Tibial nerve (tissue), 3 donors: ENCODE measurements around the genes RHBDF1 and PGAP6.

DNA sequence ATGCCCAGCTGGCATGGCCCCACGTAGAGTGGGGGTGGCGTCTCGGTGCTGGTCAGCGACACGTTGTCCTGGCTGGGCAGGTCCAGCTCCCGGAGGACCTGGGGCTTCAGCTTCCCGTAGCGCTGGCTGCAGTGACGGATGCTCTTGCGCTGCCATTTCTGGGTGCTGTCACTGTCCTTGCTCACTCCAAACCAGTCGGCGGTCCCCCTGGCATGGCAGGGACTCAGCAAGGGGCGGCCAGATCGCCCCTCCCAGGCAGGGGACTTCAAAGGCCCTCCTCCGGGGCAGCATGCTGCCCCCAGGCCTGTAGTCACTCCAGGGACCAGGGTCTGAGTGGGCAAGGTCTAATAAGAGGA is 8.9 kb downstream of the RHBDF1 start:
- PRO-cap, result no peak
- RAMPAGE, long total RNA, 3 experiments, result no peak in any of the 3 experiments

DNA sequence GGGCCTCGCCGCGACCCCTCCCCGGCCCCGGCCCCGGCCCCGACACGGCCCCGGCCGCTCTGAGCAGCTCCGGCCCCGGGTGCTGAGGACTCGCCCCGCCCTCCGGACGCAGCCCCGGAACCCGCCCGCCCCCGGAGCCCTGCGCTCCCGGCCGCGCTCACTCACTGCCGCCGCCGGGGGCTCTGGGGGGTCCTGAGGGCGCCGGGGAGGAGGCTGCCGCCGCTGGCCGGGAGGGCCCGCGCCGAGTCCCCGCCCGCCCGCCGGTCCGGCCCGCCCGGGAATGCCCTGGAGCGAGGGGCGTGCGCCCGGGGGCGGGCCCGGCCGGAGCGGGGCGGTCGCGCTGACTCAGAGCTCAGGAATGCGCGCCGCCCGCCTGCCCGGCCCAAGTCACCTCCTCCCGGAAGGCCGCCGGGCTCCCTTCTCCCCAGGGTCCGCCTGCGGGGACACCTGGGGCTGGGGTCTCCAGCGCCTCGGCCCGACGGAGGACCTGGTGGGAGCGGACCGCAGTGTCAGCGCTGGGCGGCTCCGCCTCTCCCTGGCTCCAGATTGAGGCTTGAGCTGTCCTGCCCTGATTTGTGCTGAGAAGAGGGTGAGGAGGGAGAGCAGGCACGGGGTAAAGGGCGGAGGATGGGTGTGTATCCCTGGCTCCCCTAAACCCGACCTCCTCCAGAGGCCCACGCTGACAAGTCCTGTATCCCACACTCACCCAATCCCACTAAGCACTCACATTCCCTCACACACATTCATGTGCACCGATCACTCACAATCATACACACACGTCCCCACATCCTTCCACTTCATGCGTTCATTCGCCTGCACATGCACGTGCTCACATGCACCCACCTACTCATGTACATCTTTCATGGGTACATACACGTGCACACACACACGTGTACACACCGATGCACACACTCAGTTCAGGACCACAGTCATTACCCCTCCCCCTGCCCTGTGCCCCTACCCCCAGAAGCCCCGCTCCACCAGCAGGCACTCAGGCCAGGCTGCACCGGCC is at the start of gene RHBDF1:
Gene RHBDF1 (minus strand): TSS at position 284 of the 1,012 bp plus-strand sequence.
- PRO-cap, result unidirectional peak, minus-strand start at position 282 of the sequence
- RAMPAGE, long total RNA, 3 experiments, result no peak in any of the 3 experiments

DNA sequence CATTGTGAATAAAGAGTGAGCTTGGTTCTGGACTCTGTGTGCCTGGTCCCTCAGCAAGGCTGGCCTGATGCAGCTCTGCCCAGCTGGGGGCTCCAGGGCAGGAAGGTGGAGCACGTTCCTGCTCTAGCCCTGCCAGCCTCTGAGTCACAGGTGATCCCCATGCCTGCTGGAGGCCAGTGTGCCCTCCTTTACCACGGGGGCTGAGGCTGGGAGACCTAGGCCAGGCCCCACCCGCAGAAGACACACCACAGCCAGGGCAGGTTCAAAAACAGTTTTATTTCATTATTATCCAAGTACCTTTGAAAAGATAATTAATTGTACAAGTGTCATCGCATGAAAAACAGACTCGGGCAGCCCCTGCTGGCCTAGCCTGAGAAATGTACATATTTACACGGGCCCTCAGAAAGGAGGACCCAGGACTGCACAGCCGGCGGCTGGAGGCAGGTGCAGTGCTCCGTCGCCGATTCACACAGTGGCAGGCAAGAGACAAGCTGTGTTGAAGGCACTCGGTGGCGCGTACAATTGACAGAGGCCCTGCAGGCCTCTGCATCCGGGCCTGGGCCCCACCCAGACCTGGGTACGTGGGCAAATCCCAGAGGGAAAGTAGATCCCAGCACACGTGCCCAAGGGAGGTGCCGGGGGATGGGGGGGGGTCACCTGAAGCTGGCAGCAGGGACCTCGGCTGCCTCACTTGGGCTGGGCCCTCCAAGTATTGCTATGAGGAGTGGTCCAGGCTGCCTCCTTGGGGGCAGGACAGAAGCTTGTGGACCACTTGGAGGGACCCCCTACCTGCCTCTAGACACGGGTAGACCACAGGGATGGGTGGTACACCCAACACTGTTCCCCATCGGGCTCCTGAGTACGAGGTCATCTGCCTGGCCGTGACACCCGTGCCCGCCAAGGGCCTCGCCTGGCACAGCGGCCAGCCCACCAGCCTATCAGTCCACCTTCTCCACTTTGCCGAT is 4.5 kb downstream of the PDIA2 start:
- PRO-cap, result no peak
- RAMPAGE, long total RNA, 3 experiments, result no peak in any of the 3 experiments

- PRO-cap, result no peak
- RAMPAGE, long total RNA, 3 experiments, result no peak in any of the 3 experiments
These were observed 933 bp downstream of the MRPL28 start for GRCh38 chr16:369320-369890.

DNA sequence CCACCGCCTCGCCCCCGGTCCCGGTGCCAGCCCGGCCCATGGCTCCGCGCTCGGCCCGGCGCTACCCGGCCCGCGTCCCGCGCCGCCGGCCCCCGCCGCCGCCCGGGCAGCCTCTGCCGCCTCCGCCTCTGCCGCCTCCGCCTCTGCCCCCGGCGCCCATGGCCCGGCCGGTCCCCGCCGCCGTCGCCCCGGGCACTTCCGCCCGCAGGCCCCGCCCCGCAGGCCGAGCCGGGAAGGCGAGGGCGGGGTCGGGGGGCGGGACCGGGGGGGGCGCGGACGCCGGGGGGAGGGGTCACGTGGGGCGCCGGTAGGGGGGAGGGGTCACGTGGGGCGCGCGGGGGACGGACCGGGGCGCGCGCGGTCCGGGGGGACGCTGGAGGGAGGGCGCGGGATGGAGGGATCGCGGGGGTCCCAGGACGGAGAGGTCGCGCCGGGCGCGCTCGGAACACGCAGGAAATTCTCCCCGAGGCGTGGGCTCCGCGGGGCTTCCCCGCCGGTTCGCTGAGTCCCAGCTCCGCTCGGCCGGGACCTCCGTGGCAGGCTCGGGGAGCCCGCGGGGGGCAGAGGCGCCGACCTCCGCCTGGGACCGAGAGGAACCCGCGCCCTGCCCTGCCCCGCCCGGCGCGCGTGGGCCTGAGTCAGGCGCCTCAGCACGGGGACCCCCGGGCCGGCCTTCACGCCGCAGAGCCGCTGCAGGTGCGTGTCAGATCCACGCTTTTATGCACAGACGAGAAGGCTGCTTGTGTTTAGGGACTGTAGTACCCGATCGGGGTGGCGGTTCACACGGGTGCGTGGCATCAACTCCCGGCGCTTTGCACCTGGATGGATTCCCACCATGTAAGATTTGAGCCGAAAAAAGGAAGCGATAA is at the start of gene PGAP6:
Gene PGAP6 (minus strand): TSS at position 197 of the 869 bp plus-strand sequence.
- PRO-cap, result bidirectional peak, plus-strand start at position 324 of the sequence, minus-strand start at position 206 of the sequence
- RAMPAGE, long total RNA, 3 experiments, result no peak in any of the 3 experiments

GRCh38 chr16:424811-425240 is 623 bp upstream of the RAB11FIP3 start:
- PRO-cap, result no peak
- RAMPAGE, long total RNA, 3 experiments, result no peak in any of the 3 experiments

DNA sequence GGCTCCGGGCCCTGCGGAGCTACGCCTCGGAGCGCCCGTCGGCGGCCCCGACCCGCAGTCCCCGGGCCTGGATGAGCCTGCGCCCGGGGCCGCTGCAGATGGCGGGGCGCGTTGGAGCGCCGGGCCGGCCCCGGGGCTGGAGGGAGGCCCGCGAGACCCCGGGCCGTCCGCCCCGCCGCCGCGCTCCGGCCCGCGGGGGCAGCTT is 555 bp downstream of the RAB11FIP3 start:
- PRO-cap, result bidirectional peak, plus-strand start at position 57 of the sequence, minus-strand start outside the sequence
- RAMPAGE, long total RNA, 3 experiments, result no peak in any of the 3 experiments

DNA sequence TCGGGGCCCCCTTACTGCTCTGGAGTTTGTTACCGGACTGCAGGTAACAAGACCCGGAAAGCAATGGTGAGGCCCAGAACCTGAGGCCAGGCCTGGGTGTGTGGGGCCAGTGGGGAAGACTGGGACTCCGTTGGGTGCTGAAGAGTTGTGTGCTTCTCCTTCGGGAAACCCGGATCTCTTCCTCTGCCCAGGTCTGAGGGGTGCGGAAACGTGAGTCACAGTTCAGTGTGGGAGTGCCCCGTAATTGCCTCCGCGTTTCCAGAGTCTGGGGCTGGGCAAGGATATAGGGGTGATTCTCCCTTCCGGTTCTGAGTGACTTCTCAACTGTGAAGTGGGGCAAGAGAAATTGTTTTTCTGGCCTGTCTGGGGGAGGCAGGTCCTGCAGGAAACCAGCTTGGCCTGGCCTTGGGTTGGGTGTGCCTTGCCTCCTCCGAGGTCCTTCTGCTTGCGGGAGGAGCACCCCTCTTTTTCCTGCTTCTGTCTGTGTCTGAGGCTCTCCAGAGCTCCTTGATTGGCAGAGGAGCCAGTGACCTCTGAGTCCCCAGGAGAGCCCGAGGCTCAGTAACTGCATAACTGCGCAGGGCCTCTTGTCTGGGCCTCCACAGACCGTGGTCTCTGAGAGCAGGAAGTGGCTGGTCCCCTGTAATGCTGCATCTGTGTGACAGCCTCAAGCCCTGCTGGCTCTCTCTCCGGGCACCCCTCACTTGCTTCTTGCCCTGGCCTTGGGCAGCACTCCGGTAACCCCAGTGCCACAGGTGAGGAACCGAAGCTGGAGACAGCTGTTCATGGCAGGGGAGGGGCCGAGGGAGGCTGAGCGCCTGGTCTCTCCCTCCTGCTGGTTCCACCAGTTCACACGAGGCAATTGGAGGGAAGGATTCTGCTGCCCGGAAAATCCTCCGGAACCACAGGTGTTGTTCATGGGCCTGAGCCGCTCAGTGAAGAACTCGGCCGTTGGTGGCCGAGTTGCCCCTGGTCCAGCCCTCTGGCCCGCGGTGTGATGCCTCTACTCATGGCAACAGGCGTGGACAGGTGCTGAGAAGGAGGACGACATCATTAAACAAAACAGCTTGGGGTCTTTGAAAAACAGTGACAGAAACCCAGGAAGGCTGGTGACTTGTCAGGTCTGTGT is 1.5 kb downstream of the CAPN15 start:
- PRO-cap, result no peak
- RAMPAGE, long total RNA, 3 experiments, result no peak in any of the 3 experiments

GRCh38 chr16:540735-541485 is 13.4 kb downstream of the CAPN15 start:
- PRO-cap, result no peak
- RAMPAGE, long total RNA, 3 experiments, result start-site peak on the plus strand in 1 of 3 experiments, at chr16:540782-540964 at its widest, 7 reads per replicate

DNA sequence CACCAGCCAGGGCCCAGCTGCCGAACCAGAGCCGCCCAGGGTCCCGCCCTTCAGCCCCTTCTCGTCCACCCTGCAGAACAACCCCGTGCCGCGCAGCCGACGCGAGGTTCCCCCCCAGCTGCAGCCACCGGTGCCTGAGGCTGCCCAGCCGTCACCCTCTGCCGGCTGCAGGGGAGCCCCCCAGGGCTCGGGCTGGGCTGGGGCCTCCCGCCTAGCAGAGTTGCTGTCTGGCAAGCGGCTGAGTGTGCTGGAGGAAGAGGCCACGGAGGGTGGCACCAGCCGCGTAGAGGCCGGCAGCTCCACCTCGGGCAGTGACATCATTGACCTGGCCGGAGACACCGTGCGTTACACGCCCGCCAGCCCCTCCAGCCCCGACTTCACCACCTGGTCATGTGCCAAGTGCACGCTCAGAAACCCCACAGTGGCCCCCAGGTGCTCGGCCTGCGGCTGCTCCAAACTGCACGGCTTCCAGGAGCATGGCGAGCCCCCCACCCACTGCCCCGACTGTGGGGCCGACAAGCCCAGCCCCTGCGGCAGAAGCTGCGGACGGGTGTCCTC is 12.6 kb upstream of the PRR35 start:
- PRO-cap, result no peak
- RAMPAGE, long total RNA, 3 experiments, result no peak in any of the 3 experiments

DNA sequence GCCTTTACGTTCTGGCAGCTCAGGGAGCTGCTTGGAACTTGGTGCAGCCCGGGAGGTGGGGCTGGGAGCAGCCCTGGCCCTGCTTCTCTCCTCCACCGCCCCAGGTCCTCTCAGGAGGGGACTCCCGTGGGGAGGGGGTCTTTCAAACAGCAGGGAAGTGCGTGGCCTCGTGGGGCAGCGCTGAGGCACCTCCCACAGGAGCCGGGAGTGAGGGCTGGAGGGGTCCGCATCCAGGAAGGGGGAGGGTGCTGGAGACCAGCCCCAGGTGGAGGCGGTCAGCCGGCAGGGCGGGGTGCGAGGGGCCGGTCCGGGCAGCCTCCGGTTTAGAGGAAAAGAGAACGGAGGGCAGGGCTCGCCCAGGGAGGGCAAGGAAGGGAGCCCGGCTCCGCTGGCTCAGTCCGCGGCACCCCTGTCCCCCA is 684 bp upstream of the PRR35 start:
- PRO-cap, result no peak
- RAMPAGE, long total RNA, 3 experiments, result no peak in any of the 3 experiments

DNA sequence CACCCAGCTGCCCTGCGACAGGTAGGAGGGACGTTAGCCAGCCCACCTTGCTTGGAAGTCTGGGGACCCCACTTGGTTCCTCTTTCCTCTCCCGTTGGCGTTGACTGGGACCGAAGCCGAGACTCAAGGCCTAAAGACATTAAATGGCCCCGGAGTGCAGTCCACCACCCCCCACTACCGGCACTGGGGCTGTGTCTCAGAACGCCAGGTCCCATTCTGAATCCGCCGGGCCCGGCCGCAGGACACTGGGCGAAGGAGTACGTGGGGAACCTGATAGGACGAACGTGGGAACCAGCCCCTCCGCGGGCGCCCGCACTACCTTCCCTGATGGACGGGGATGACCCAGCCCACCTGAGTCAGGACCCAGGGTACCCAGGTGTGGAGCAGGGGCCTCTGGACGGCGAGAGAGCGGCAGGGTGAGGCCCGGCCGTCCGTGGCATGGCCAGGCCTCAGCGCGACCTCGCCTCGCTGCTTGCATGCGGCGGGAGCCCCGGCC is 513 bp upstream of the WDR90 start:
- PRO-cap, result no peak
- RAMPAGE, long total RNA, 3 experiments, result no peak in any of the 3 experiments

DNA sequence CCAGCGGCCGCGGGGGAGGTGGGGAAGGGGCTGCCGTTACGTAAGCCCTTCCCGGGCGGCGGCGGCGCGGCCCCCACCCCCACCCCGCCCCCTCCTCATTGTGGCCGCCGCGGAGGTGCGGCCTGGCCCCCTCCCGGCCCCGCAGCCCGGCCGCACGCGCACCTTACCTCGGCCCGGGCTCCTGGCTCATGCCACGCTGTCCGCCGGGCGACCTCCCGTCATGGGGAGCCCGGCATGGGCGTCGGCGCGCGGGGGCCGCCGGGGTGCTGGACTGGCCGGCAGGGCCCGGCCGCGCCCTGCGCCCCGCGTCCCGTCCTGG is 297 bp downstream of the FBXL16 start:
- PRO-cap, result no peak
- RAMPAGE, long total RNA, 3 experiments, result no peak in any of the 3 experiments

GRCh38 chr16:751761-752271 is 8.7 kb upstream of the MSLN start:
- PRO-cap, result no peak
- RAMPAGE, long total RNA, 3 experiments, result no peak in any of the 3 experiments

- PRO-cap, result no peak
- RAMPAGE, long total RNA, 3 experiments, result no peak in any of the 3 experiments
These were observed 66.1 kb upstream of the GNG13 start for GRCh38 chr16:866468-867150.

DNA sequence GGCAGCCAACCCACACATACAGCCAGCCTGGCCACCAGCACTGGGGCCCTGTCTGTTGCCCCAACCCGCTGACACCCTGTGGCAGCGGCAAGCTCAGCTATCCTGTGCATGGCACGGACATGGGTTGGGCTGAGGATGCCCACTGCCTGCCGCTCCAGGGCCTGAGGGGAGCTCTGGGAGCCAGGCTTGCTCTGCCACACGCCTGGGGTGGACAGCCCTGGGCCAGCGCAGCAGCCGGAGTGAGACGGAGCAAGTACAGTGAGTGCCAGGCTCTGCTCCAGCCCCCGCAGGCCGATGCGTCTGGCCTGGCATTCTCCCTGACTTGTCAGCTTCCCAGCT is 68.8 kb downstream of the LMF1 start:
- PRO-cap, result unidirectional peak, minus-strand start at position 241 of the sequence
- RAMPAGE, long total RNA, 3 experiments, result no peak in any of the 3 experiments

- PRO-cap, result no peak
- RAMPAGE, long total RNA, 3 experiments, result no peak in any of the 3 experiments
These were observed 19.0 kb downstream of the CACNA1H start for GRCh38 chr16:1171867-1172400.

- PRO-cap, result no peak
- RAMPAGE, long total RNA, 3 experiments, result no peak in any of the 3 experiments
These were observed 3.5 kb downstream of the TPSG1 start for GRCh38 chr16:1221646-1221975.

DNA sequence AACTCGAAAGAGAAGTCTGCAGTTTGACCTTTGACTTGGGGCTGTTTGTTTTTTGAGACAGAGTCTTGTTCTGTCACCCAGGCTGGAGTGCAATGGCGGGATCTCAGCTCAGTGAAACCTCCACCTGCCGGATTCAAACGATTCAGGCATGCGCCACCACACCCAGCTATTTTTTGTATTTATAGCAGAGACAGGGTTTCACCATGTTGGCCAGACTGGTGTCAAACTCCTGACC is 18.5 kb upstream of the UBE2I start:
- PRO-cap, result no peak
- RAMPAGE, long total RNA, 3 experiments, result no peak in any of the 3 experiments

DNA sequence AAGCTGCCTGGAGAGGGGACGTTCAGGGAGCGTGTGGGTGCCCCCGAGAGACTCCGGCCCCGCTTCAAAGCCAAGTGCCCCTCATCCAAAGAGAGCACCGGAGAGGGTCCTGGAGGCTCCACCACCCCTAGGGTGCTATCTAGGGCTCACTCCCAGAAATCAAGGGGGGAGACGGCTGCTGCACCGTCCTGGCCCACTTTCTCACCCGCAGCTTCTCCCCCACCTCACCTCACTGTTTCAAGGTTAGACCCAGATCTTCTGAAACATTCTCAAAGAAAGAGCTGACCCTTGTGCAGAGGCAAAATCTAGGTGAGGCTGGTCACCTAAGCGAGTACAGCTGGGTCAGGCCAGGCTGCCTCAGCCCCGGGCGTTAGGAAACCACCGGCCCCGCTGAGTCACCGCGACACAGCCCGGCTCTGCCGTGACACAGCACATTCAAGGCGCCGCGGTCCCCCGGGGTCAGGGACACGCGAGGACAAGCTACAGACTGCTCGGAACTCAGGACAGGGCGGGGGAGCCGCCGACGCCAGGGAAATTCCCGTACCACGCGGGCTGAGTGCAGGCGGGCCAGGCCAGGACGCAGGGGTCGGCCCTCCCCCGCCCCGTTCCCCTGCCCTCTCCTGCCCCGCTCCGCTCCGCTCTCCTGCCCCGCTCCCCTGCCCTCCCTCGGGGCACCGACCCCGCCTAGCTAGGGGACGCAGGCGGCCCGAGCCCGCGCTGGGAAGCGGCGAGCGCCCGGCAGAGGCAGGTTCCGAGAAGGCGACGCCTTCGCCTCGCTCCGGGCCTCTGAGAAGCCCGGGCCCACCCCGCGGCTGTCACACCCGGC is 27.2 kb downstream of the GNPTG start:
- PRO-cap, result no peak
- RAMPAGE, long total RNA, 3 experiments, result no peak in any of the 3 experiments